ENCODE data around the gene IL5RA.

- PRO-cap, result no peak
- RAMPAGE, long total RNA, result no peak
Observed at GRCh38 chr3:535796-536447, 339.4 kb downstream of the CHL1 start.

DNA sequence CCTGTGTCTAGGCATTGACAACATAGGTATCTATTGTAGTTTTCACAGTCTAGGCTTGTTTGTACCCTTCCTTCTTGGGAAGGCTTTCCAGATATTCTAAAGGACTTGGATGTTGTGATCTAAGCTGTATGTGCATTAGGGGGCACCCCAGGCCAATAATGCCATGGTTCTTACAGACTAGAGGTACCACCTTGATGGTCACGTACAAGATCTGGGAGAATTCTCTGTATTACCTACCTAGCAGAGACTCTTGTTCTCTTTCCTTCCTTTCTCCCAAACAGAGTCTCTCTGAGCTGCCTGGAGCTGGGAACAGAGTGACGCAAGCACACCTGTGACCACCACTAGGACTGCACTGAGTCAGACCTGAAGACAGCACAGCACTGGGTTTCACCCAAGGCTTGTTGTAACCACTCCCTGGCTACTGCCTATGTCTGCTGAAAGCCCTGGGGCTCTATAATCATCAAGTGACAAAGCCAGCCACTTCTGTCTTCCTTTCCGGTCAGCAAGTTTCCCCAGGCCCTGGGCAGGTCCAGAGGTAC is 293.4 kb upstream of the CNTN4 start:
- PRO-cap, result no peak
- RAMPAGE, long total RNA, result no peak

DNA sequence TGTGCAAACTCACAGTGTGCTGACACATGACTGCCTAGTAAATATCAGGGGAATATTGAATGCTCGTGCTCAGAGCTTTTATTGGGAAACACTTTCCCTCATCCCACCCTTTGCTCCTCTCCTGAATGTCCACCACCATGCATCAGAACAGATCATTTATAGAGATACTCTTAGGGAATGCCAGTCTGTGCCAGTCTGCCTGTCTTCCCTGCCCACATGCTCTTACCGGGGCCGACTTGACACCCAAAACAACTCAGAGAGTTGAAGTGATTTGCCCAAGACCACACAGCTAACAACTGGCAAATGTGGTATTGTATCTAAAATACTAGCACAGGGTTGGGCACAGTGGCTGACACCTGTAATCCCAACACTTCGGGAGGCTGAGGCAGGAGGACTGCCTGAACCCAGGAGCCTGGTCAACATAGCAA is 262.5 kb downstream of the IL5RA start:
- PRO-cap, result no peak
- RAMPAGE, long total RNA, result no peak

- PRO-cap, result no peak
- RAMPAGE, long total RNA, result start-site peak on the minus strand at chr3:3110365-3110376, 21 and 13 reads in 2 replicates
Observed at GRCh38 chr3:3109678-3110782, at the start of gene IL5RA. Gene IL5RA (minus strand): TSS chr3:3110374.

GRCh38 chr3:3191861-3192259 is 12.4 kb upstream of the CRBN start:
- PRO-cap, result no peak
- RAMPAGE, long total RNA, result no peak

DNA sequence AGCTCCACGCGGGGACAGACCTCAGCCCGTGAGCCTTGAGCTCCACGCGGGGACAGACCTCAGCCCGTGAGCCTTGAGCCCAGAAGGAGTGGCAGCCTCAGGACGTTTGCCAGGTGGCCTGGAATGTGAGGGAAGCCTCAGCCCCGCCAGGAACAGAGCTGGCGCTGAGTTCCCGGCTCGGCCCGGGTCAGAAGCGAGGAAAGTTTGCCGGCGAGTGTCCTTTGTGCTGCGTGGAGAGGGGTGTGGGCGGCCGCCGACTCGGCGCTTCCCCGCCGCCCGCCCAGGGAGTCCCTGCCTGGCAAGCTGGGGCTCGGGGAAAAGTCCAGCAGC is 1.4 kb downstream of the LRRN1 start:
- PRO-cap, result no peak
- RAMPAGE, long total RNA, result no peak

GRCh38 chr3:3991597-3992000 is 192.4 kb downstream of the LRRN1 start:
- PRO-cap, result no peak
- RAMPAGE, long total RNA, result no peak

GRCh38 chr3:4320325-4321078 is 17.3 kb downstream of the SETMAR start:
- PRO-cap, result no peak
- RAMPAGE, long total RNA, result no peak

DNA sequence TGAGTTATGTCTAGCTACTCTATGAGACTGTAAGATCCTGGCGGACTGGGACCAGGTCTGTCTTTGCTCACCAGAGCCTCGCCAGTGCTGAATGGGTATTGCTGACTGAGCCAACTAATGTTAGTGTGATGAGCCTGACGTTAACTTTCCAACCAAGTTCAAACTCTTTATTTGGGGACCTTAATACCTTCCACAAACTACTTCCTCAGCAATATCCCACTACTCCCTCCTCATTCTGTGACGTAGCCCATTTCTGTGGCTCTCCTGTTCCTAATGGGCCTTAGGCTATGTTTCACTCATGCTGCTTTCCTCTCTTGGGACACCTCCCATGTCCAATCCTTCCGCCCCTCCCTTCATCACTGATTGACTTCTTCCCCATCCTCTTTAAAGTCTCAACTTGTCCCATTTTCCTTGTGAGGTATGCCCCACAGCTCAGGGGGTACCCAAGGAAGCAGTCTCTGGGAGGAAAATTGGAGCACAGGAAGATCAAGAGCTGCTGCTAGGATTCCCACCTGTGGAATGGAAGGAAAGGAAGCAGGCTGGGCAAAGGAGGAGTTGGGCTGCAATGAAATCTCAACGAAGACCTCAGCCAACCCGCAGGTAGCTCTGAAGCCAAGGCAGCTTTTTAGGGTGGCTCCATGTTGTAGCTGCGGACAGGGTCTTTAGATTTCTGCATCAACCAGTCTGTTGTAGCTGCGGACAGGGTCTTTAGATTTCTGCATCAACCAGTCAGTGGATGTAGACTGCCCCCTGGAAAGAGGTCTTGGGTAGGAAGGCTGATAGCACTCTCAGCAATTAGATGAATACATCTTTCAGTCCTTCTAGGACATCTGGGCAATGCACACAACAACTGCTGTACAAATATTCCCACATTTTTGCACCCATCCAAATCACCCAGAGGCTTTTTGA is 36.0 kb downstream of the SETMAR start:
- PRO-cap, result no peak
- RAMPAGE, long total RNA, result no peak

- PRO-cap, result no peak
- RAMPAGE, long total RNA, result no peak
Observed at GRCh38 chr3:4750032-4750700, 229.1 kb upstream of the BHLHE40 start.

GRCh38 chr3:4807373-4807697 is 171.9 kb upstream of the BHLHE40 start:
- PRO-cap, result no peak
- RAMPAGE, long total RNA, result no peak

DNA sequence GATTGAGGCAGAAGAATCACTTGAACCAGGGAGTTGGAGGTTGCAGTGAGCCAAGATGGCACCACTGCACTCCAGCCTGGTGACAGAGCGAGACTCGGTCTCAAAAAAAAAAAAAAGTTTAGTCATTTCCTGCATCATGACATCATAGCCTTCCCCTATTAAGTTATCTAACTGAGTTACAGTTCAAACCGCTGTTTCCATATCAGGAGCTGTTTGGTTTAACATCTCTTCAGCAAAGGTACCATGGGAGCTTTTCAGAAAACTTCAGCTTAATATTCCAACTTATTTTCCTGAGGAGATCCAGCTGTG is 77.5 kb upstream of the BHLHE40 start:
- PRO-cap, result no peak
- RAMPAGE, long total RNA, result no peak

- PRO-cap, result no peak
- RAMPAGE, long total RNA, result no peak
Observed at GRCh38 chr3:4982709-4983214, 3.5 kb downstream of the BHLHE40 start.

DNA sequence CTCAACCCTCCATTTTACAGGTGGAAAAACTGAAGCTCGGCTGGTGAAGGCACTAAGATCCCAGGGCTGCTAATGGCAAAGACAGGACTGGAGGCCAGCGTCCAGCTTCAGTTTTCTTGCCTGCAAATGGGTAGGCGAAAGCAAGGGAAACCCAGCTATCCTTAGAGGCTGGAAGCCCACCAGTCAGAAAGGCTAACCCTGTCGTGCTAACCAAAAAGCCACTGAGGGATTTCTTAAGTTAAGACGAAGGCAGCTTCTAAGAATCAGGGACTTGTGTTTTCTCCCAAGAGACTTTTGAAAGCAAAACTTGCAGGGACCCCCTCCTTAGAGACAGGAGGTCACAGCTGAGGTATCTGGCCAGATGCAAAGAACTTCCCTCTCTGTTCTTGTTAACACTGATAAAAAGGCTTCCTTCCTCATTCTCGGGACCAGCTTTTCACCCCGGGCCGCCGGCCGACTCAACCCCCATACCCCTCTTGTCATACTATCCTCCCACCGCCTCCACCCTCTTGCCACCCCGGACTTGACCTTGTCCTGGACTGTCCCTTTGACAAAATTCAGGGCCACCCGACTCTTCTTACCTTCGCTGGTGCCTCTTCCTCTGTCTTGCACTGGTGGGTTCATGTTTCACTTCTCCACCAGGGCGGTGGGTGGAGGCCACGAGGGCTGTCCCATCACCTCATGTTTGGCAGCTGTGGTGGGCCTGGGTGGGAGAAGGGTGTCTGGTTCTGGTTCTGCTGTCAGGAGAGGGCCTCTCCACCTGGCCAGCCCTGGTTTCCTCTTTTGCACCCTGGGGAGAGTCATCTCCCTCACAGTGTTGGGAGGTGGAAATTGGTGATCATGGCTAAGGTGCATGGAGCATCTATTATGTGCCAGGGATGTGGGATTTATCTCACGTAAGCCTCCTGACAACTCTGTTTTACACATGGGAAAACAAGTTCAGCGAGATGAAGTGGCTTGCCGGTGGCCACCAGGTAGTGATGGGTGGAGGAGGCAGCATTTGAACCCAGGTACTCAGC is 32.4 kb downstream of the BHLHE40 start:
- PRO-cap, result no peak
- RAMPAGE, long total RNA, result no peak

- PRO-cap, result no peak
- RAMPAGE, long total RNA, result no peak
Observed at GRCh38 chr3:5189220-5189527, 1.7 kb downstream of the EDEM1 start.

DNA sequence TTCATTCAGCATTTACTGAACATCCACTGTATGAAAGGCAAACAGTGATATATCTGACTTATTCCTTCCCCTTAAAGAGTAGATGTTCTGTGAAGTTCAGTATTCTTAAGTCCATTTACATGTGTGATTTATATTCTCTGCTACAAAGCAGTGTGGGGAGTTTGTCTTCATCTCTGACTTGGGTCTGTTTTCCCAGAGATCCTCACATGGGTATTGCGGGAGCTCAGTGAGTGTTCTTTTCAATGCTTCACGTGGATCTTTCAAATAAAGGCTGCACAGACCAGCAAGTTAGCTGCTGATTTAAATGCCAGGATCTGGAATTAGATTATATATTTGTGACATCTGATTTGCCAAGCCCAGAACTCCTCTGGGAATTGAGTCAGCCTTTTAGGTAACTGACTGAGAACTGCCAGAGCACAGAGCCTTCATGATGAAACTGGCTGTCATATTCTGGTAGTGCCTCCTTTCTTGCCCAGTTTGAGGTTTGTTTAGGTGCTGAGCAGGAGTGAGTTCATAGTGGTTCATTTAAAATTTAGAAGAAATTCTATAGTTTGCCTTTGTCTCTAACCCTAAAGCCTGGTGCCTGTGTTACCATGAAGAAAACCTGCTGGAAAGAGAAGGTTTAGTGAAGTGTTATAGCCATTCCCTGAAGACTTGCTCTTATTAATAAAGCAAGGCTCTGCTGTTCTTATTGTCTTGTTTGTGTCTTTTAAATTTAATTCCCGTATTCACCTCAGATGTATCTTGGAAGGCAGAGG is 14.8 kb downstream of the EDEM1 start:
- PRO-cap, result no peak
- RAMPAGE, long total RNA, result no peak

- PRO-cap, result no peak
- RAMPAGE, long total RNA, result no peak
Observed at GRCh38 chr3:5207928-5208451, 20.5 kb downstream of the EDEM1 start.

DNA sequence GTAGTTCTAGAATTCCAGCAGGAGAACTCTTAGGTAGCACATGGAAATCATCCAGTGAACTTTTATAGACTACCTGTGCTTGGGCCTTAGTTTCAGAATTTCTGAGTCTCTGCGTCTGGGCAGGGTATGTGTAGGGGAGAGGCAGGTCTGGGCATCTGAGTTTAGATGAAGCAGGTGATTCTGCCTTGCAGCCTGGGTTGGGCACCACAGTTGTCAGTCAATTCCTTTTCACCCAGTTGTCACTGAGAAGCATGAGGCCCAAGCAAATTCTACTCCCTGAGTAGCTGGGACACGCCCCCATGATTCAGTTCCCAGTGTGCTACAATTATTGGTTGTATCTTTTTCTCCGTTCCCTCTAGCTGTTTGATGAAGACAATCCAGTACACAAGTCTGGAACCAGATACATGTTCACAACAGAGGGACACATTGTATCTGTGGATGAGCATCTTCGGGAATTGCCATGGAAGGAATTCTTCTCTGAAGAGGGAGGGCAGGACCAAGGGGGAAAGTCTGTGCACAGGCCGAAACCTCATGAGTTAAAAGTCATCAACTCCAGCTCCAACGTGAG is 25.5 kb downstream of the EDEM1 start:
- PRO-cap, result no peak
- RAMPAGE, long total RNA, result no peak

DNA sequence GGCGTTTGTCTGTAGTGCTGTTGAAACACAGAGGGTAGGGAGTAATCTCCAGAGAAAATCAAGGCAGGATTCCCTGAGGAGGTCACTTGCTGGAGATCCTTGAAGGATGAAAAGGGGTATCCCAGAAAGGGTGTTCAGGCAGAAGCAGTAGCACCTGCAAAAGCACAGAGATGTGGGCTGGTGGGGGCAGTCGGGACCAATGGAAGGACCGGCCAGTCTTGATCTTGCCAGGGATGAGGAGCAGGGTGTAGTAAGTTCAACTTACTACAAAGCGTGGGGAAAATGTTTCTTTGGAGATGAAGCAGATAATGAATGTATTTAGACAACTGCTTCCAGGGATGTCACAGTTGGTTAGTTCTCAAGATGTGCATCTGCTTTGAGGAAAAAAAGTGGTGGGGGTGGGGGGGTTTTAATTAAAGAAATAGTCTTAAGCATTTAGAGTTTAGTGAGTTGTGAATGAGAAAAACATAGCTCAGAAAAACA is 27.4 kb downstream of the EDEM1 start:
- PRO-cap, result no peak
- RAMPAGE, long total RNA, result no peak

DNA sequence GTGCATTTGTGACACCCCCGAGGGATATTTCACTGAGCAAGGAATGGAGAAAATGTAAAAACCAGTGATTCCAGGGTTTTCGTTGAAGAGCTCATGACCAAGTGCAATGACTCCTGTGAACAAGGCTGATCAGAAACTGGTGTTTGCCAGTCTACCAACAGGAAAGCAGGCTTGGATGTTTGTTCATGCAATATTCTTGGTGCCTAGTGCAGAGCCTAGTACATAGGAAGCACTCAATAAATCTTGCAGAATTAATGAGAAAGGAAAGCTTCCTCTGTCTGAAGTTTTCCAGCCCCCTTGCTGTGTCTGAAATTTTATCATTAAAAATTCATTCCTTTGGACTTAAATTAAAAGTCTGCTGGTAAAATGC is 64.6 kb upstream of the LMCD1 start:
- PRO-cap, result no peak
- RAMPAGE, long total RNA, result no peak